ENCODE data around the gene RRBP1.

GRCh38 chr20:17682071-17682400 is at the start of gene RRBP1:
Gene RRBP1, minus strand, starts transcription at chr20:17682242.
- PRO-cap = bidirectional peak, plus-strand start at chr20:17682613, minus-strand start at chr20:17682242

- PRO-cap = no peak
These were observed 39.2 kb downstream of the OVOL2 start for GRCh38 chr20:18018365-18018984.

GRCh38 chr20:18328891-18329158 is 40.5 kb downstream of the ZNF133 start:
- PRO-cap = no peak

DNA sequence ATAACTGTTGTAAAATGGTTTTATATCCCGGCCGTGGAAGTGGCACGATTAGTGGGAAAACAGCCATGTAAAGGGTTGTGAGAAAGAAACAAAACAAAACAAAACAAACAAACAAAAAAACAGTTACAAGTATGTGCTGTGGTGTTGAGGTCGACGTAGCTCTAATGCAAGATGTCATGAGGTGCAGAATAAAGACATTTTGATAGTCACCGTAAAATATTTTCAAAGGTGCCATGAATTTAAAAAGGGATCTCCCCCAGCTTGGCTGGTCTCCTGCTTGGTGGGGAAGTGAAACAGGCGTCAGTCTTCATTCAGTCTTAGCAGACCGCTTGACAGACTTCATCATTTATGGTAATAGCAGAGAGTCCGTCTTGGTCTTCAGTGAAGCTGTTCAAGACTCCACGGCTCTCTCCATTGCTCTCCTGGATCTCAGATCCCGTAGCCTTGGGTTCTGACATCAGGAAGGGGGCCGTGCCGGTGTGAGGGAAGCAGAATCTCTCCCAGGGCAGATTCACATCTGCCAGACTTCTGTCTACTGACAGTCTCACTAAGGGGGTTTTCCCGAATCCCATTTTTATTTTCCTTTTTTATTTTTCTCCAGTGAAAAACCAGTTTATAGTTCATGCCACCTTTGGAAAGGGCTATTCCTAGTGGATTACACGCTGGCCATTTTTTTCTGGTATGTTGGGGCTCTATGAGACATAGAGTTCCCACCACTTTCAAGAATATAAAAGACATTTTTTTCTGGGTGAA is 1.6 kb downstream of the SLC24A3 start:
- PRO-cap = no peak

DNA sequence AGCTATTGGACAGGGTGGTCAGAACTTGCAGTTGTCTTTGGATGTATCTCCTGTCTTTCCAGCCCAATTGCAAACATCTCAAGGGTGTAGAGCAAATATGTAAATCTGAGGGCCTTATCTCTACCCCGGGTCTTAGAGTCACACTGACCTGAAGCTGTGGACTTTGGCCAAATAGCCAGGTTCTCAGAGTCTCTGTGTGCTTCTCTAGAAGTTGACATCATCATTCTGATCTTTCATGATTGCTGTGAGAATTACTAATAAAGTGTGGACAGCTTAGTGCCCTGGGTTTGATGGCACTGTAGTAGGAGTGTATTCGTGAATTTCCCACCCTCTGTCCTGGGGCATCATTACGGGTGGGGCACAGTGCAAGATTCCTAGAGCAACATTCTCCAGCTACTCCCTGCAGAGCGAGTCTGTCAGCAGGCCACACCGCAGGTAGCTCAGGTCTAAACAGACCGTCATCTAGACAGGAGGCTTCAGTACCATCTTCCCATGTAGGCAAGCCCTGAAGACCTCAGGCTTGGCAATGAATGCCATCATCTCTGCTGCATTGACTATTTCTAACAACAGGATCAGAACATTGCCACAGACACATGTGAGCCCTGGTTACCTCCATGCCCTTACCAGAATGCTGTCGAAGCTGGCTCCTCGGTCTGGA is 71.2 kb downstream of the SLC24A3 start:
- PRO-cap = no peak

DNA sequence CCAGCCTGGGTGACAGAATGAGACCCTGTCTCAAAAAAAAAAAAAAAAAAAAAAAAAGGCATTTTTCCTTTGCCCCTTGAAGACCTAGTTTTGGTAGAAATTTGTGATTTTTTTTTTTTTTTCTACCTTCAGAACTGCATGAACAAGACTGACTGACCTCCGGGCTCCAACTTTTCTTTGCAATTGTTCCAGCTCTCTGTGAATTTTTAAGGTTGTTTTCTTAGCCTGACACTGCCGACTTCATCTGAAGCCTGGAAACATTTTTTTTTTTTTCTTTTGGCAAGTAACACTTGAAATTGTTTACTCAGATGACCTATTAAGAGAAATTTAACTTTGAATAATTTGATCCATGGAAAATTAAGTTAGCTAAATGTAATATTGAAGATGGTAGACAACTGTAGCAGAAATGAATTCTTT is 73.0 kb downstream of the SLC24A3 start:
- PRO-cap = no peak

- PRO-cap = no peak
These were observed 27.8 kb downstream of the RIN2 start for GRCh38 chr20:19785885-19786204.

DNA sequence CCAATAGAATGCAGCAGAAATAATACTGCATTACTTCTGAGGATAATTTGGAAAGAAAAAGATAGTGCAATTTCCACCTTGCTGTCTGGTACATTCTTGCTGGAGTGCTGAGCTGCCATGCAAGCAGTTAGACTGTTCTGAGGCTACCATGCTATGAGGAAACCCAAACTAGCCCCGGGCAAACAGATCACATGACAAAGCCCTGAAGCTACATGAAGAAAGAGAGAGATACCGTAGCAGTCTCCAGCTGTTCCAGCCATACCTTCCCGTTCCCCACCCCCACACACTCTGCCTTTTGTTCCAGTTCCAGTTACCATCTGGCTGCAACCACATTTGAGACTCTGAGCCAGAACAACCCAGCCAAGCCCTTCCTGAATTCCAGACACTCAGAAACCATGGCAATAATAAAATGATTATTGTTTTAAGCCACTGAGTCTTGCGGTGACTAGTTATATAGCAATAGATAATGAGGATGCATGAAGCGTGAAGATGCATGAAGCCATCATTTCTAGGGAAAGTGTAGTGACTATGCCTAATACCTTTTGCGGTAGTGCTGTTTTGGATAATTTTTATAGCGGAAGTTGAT is 28.2 kb downstream of the RIN2 start:
- PRO-cap = bidirectional peak, plus-strand start at position 330 of the sequence, minus-strand start at position 139 of the sequence

- PRO-cap = no peak
These were observed 43.3 kb upstream of the NAA20 start for GRCh38 chr20:19973779-19974333.

DNA sequence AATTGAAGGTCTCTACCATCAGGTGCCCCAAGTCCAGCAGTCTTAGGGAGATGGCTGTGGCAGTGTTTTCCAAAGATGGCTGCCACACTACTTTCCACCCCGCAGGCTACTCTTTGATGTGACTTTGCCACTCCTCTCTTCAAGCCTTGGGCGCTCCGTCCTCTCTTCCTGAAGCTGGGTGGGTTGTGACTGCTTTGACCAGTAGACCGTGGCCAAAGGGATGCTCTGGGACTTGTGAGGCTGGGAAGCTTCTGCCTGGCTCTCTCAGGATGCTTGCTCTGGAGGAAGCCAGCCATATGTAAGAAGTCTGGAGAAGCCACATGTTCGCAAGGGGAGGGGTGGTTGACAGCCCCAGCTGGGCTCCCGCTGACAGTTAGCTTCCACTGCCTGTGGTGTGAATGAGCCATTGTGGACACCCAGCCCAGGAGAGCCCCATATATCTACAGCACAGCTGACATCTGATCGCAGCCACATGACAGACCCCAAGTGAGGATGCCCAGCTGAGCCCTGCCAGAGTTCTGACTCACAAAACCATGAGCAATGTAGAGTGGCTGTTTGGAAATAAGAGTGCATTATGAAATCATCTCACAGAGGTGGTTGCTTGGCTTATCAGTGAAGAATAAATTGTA is 23.8 kb downstream of the CFAP61 start:
- PRO-cap = unidirectional peak, minus-strand start at position 236 of the sequence

DNA sequence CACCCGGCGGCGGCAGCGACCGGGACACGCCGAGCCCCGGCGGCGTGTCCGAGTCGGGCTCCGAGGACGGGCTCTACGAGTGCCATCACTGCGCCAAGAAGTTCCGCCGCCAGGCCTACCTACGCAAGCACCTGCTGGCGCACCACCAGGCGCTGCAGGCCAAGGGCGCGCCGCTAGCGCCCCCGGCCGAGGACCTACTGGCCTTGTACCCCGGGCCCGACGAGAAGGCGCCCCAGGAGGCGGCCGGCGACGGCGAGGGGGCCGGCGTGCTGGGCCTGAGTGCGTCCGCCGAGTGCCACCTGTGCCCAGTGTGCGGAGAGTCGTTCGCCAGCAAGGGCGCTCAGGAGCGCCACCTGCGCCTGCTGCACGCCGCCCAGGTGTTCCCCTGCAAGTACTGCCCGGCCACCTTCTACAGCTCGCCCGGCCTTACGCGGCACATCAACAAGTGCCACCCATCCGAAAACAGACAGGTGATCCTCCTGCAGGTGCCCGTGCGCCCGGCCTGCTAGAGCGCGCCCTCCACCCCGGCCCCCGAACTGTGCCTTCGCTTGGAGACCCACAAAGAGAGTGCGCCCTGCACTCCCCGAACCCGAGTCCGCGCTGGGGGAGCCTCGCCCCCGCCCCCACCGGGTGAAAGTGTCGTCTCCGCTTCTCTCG is 1.5 kb downstream of the INSM1 start:
- PRO-cap = bidirectional peak, plus-strand start at position 308 of the sequence, minus-strand start at position 199 of the sequence; bidirectional peak, plus-strand start outside the sequence, minus-strand start at position 540 of the sequence

- PRO-cap = no peak
These were observed 104.6 kb downstream of the INSM1 start for GRCh38 chr20:20472341-20473034.

DNA sequence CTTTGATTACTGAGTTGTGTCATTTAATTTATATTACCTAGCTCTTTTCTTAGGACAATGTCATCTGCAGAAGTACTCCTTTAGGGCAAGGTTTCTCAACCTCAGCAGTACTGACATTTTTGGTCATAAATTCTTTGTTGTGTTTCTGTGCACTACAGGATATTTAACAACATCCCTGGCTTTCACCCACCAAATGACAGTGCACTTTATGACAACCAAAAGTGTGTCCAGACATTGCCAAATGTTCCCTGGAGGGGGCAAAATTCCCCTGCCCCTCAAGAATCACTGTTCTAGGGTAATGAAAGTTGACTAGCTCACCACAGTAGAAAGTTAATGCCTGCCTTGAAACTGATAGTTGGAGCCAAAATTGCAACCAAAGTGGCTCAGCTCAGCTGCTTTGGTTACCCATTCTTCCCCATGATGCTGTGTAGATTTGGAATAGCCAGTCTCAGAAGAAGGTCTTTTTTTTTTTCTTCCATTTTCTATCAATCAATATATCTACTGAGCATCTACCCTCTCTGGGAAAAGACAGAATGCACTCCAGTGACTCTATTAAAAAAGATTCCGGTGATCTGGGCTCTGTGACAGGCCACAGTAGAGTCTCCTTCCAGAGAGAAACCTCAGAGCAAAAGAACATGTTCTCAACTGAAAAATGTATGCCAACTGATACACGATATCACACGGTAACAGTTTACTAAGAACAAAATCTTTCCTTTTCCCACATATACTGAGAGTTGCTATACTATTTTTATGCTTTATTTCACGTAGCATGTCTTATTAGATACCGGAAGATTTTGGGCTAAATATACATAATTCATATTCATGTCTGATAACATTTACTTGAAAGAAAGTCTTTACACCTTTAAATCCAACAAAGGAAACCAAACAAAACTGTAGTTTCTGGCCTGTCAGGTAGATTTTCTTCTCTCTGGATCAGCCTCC is 150.4 kb downstream of the RALGAPA2 start:
- PRO-cap = no peak

GRCh38 chr20:20610559-20611809 is 101.5 kb downstream of the RALGAPA2 start:
- PRO-cap = no peak

GRCh38 chr20:20690750-20691070 is 21.7 kb downstream of the RALGAPA2 start:
- PRO-cap = no peak

GRCh38 chr20:20711456-20711678 is 1.1 kb downstream of the RALGAPA2 start:
- PRO-cap = no peak

DNA sequence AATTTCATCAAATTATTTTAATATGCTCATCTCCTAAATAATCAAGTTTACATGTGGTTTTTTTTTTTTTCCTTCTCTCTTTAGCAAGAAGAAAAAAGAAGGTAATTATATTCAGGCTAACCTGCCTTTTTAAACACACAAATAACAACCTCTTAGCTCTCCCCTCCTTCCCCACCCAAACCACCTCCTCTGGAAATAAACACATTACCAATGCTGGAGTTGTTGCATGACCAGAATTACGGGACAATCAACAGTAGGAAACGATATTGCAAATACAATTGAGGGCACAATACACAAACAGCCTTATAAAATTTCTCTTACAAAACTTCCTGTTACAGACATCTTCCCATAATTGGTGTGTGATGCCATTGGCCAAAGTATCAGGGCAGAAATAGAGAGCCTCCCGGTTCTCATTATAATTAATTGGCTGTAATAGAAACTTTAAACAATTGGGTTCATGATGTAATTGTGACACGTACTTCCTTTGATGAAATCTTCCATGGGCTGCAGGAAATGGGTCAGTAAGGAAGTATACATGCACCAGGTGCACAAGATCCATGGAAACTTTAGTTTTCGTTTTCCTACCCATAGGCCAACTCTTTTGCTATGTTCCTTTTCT is 40.2 kb upstream of the RALGAPA2 start:
- PRO-cap = no peak

- PRO-cap = unidirectional peak, minus-strand start at chr20:21101440; unidirectional peak, minus-strand start at chr20:21101459; bidirectional peak, plus-strand start at chr20:21101778, minus-strand start at chr20:21101584
These were observed 24.5 kb upstream of the KIZ start for GRCh38 chr20:21101295-21101856.

GRCh38 chr20:21106226-21106545 is 19.7 kb upstream of the KIZ start:
- PRO-cap = no peak

DNA sequence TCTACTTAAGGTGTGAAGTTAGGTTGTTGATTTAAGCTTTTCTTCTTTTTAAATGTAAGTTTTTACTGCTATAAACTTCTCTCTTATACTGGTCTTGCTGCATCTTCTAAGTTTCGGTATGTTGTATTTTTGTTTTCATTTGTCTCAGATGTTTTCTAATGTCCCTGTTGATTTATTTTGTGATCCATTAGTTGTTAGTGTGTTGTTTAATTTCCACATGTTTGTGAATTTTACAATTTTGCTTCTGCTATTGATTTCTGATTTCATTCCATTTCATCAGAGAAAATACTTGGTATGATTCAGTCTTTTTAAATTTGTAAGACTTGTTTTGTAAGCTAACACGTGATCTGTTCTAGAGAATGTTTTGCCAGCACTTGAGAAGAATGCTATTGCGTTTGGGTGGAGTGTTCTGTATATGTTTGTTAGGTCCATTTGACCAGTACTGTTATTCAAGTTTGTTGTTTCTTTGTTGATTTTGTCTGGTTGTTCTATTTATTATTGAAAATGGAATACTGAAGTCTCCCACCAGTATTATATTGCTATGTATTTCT is 53.8 kb downstream of the KIZ start:
- PRO-cap = no peak

Data from neuron (in vitro differentiated cells).